ENCODE data around the genes SEMA3G, SPCS1 and NEK4.

DNA sequence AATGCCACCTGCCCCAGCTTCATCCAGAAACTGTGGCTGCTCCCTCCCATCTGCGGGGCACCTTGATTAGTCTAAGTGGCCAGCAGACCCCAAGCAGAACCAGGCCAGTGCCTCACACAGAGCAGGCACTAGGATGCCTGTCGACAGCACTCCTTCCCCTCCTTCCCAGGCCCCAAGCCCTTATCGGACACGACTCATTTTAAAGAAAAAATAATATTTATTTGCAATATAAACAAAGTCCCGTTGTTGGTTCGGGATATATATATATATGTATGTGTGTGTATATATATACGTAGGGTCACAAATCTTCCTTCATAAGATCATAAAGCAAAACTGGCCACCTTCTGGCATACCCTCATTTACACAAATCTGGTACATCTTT, 7.7 kb downstream of the DUSP7 start:
- PRO-cap, result no peak

DNA sequence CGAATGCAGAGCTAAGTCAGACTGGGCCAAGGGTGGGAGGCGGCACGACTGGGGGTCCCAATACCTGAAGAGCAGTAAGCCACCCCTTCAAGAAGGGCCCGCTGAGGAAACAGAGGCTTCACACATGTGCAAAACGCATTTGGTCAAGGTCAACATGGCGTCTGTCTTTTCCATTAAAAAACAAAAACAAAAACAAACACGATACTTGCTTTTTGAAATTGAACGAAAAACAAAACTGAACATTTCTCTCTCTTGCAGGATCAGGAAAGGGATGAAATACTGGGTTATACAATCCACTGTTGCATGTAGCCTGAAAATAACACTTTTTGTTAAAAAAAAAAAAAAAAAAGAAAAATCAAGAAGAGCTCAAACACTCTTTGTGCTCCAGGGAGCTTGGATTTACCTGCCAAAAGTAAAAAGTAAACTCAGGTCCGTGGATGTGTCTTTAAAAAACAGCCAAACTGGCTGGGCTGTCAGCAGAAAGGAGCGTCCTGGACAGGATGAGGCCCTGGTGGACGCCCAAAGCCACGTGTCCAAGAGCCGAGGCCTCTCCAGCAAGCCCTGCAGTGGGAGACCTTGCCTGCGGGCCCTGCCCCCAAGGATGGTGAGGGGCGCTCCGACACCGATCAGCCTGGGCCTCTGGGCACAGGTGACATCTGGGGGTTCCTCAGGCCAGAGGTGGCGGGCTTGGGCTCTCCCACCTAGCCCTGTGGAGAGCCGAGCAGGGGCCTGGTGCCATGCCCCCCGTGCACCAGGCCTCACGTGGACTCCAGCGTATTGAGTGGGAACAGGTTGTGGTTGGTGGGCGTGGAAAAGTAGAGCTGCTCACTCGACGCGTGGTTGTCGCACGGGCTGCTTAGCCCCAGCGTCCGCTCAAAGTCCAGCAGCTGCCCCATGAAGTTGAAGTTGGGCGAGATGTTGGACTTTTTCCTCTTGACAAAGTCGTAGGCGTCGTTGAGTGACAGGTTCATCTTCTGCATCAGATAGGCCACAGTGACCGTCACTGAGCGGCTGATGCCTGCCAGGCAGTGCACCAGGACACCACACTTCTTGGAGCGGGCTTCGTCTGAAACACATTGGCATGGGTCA, 6.0 kb downstream of the DUSP7 start:
- PRO-cap, result no peak

DNA sequence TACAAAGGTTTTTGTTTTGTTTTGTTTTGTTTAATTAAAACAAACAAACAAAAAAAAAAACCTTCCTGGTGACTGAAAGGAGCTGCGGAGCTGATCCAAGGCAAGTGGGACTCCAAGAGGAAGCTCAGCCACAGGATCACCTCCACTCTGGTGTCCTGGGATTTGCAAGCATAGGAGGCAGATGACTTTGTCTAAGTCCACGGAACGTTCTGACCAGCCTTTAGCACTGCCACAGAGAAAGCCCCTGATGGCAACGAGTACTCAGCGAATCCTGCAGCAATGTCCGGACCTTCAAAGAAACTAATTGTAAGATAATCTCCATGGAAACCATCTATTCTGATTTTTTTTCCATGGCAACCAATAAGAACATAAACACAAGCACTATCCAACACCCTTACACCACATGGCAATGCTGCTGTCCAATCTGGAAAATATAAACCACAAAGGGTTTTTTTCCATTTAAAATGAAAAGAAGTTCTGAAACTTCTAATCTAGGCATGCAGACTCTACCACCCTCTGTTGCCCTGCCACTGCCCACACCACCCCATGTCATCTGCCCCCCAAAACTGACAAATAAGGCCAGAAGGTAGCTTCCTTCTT, 44.7 kb downstream of the POC1A start:
- PRO-cap, result no peak

DNA sequence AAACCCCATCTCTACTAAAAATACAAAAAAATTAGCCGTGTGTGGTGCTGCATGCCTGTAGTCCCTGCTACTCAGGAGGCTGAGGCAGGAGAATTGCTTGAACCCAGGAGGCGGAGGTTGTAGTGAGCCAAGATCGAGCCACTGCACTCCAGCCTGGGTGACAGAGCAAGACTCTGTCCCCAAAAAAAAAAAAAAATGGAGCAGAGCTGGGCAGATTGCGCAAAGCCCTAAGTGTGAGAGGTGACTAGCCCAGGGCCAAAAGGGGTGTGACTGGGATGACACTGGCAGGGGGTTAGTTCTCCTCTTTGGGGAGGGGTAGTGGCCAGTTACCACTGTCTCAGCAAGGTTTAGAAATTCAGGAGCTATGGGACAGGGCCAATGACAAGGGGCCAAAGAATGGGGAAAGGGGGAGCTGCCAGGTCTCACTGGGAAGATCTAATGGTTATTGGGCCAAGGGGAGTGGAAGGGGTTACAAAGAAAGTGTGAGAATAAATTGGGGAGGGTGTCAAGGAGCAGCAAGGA, 19.8 kb upstream of the ALAS1 start:
- PRO-cap, result no peak

DNA sequence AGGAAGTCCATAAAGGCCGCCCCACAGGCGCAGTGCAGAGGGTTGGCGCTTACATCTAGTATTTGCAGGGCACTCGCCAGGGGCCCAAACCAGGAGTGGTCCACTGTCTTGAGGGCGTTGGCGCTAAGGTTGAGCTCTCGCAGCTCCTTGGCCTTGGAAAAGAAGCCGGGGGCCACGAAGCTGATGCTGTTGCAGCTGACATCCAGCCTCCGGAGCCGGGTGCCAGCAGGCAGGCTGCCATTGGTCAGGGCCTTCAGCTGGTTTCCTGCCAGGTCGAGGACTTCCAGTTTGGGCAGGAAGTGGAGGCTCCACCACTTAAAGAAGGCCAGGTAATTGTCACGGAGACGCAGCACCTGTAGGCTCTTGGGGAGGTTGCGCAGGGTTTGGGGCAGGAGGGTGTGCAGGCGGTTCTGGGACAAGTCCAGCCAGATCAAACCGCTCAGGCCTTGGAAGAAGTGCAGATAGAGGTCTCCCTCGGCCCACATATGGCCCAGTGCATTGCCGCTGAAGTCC, 3.4 kb downstream of the TLR9 start:
- PRO-cap, result no peak

GRCh38 chr3:52370302-52370767, 39.5 kb downstream of the BAP1 start:
- PRO-cap, result no peak

- PRO-cap, result no peak
Measured at GRCh38 chr3:52379719-52380171, 30.1 kb downstream of the BAP1 start.

DNA sequence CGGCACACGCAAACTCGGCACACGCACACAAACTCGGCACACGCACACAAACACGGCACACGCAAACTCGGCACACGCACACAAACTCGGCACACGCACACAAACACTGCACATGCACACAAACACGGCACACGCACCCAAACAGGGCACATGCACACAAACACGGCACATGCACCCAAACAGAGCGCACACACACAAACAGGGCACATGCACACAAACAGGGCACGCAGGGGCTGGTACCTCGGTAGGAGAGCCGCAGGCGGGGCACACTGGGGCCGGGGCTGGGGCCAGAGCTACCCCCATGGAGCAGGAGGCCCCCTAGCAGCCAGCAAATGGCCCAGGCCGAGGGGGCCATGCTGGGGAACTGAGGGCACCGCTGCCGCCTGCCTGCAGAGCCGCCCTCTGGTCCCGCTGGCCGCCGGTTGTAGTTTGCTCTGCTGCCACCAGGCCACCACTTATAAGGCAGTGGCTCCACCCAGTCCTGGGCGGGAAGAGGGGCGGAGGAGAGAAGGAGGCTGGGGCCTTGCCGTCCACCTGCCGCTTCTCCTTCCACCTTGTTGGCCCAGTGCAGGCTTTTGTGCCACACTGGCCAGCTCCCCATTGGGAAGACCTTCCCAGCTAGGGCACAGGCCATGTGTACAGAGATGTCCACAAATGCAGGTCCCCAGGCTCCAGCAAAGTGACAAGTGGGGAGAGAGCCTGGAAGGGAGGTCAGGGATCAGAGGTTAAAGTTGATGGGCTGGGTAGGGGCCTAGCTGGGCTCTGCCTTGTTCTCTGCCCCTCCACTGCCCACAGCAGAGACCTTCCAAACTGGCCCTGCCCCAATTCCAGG, at the start of gene SEMA3G:
Gene SEMA3G, minus strand, starts transcription at position 431 of the 832 bp plus-strand sequence.
- PRO-cap, result no peak

GRCh38 chr3:52456055-52457072, 960 bp downstream of the NISCH start:
- PRO-cap, result no peak

- PRO-cap, result no peak
Measured at GRCh38 chr3:52501385-52501767, 6.2 kb downstream of the STAB1 start.

- PRO-cap, result bidirectional peak, plus-strand start at chr3:52534009, minus-strand start at chr3:52533777
Measured at GRCh38 chr3:52533929-52534176, 196 bp upstream of the NT5DC2 start.

DNA sequence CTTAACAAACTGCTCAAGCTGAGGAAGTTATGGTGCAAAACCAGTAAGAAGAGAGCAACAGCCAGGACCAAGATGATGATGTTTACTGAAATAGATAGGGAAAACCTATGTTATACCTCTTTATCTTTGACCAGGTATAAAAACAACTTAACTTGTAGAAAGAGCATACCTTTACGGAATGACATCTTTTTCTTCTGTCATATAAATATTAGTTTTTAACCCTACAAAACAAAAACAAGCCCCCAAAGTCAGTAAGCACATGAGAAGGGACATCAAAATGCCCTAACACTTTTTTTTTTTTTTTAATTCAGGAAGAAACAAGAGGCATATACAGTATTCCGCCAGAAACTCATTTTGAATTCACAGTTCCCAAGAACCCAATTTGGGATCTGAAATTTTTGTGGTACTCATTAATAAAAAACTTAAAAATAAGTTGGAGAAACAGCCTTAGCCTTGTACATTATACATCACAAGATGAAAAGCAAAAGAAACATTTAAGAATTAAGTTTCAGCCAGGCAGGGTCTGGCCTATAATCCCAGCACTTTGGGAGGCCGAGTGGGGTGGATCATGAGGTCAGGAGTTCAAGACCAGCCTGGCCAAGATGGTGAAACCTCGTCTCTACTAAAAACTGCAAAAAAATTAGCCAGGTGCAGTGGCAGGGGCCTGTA, 5.2 kb downstream of the GLT8D1 start:
- PRO-cap, result no peak

DNA sequence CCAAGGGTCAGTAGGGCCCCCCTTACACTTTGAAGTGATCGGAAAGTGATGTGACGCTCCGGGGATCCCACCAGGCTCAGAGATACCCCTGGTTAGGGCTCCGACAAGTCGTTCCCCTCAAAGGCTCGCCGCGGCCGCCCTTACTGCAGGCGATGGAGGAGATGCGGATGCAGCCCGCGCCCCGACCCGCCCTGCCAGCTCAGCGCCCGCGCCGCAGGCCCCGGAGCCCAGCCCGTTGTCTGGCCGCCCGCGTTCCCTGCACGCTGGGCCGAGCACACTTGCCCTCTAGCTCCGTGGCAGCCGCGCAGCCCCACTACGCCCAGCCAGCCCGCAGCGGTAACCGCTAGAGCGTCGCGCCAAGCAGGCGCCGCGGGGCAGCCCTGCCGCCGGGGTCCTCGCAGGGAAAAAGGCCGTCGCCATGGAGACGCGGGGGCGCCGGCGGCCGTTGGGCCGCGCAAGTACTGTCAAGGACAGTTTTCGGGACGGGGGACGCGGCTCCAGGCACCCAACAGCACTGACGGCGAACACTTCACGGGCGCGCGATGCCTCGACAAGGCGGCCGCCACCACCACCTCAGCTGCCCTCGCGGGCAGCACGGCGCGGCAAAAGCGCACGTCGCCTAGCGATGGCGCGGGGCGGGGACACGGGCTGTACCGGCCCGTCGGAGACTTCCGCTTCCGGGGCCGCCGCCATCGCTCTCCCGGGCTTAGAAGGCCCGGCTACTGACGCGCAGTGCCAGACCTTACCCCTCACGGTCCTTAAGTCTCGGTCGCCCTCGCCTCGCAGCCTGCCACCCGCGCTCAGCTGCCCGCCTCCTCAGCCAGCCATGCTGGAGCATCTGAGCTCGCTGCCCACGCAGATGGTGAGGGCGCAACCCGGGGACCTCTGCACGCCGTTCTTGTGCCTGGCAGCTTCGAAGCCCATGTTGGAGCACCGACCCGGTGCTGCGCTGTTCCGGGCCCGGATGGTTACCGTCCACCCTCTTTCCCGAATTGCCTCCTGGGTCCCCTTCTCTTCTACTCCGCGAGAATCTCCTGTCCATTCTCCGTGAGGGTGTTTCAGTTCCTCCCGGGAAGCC, at the start of gene SPCS1:
Gene SPCS1, plus strand, starts transcription at position 686 of the 1,078 bp plus-strand sequence.
- PRO-cap, result unidirectional peak, minus-strand start at position 142 of the sequence; unidirectional peak, minus-strand start at position 287 of the sequence; bidirectional peak, plus-strand start at position 712 of the sequence, minus-strand start at position 596 of the sequence

DNA sequence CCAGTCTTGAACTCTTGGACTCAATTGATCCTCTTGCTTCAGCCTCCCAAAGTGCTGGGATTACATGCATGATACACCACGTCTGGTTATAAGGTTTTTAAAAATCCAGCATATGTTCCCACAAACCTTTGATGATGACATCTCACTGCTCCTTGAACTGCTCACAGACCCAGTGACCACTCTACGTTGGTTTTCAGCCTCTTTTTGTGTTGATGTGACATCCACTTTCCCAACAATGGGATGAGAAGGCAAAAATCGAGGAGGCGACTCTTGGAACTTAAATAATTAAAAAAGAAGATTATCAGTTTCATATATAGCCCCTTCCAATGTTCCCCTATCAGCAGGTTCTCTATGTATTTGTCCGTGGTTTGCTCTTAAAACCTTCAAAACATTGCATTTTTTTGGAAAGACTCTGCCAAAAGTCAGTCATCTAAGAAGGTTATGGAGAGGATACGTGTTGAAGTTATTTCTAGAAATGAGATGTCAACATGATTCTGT, 24.8 kb downstream of the NEK4 start:
- PRO-cap, result no peak

DNA sequence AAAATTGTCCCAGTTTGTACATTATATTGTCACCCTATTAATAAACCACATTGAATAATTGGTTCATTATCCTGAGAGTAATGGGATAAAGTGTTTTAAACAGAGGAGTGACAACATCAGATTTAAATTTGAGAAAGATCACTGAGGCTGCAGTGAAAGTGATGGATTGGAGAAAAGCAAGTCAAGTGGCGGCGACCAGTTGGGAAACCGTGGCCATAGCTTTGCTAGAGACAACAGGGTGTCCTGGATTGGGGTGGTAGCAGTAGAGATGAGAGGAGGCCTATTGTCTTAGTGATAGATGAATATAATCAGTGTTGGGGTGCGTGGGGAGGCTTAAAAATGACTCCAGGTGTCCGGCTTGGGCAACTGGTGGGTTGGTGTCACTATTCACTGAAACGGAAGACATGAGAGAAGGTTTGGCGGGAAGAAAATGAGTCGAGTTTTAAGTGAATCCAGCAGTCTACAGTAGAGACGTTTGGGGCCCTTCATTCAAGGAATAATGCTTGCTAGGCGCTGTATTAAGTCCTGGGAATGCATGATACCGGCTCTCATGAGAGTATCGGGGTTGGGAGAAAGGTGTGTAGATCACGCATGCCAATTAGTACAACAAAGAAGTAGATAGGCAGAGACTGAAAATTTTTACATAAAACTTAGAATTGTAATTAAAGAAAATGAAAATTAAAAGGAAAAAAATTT, 832 bp downstream of the NEK4 start:
- PRO-cap, result no peak

- PRO-cap, result bidirectional peak, plus-strand start at chr3:52771035, minus-strand start at chr3:52770940
Measured at GRCh38 chr3:52770456-52771757, at the start of gene NEK4. TSS of gene NEK4 (minus strand) at chr3:52770940.

DNA sequence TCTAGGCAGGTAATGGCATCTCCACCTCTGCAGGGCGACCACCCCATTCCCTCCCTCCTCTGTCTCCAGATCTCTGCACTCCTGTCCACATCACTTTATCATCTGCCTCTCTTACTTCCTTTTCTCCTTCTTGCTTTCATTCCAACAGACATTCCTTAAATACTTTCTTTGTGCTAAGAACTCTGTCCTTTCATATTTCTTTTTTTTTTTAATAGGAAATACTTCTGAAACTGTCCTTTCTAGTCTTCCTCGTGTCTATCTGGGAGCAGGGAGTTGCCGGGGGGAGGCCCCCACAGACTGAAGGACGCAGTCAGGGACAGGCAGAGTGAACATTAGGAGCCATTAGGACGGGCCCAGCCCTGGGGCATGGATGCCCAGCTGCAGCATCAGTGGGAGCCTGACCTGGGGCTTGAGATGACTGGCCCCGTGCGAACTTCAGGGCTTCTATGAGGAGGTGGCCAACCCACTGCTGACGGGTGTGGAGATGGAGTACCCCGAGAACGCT, 7.4 kb downstream of the ITIH3 start:
- PRO-cap, result no peak

DNA sequence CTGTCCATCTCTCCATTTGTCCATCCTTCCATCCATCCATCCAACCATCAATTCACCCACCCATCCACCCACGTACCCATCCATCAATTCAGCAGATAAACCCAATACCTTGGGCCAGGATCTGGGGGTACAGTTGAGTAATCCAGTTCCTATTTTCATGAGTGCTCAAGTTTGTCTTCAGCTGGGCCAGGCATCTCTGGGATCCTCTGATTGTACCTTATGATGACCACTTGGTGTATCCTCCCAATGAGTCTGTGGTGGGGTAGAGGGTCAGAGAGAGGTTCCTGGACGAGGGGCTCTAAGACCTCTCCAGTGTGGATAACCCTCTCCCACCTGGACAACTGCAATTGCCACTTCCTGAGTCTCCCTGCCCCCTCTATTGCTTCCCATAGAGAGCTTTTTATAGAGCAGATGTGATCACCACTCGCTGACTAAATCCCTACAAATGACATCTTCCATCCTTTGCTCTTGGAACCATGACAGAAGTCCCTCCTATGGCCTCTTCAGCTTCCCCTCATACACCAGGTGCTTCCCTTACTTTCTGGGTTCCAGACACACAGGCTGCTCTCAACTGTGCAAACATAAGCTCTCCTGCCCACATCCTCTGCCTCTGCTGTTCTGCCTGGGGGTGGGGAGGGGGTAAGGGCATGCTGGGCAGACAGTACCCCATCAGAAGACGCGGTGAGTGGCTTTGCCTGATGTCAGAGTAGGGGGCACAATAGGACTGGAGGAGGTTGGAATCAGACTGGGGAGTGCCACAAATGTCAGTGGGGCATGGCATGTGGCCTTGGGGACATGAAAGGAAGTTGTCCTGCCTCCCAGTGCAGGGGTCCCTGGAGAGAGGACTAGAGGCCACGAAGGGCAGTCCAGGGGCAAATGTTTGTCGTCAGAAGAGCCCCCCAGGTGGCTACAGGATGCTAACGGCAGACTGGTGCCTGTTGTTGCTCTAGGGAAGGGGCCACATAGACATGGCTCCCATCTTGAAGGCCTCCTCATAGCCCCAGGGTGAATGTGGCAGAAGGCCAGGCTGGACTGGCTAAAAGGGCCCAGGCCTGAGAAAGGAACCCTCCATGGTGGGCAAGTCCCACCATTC, 15.2 kb downstream of the ITIH3 start:
- PRO-cap, result no peak

DNA sequence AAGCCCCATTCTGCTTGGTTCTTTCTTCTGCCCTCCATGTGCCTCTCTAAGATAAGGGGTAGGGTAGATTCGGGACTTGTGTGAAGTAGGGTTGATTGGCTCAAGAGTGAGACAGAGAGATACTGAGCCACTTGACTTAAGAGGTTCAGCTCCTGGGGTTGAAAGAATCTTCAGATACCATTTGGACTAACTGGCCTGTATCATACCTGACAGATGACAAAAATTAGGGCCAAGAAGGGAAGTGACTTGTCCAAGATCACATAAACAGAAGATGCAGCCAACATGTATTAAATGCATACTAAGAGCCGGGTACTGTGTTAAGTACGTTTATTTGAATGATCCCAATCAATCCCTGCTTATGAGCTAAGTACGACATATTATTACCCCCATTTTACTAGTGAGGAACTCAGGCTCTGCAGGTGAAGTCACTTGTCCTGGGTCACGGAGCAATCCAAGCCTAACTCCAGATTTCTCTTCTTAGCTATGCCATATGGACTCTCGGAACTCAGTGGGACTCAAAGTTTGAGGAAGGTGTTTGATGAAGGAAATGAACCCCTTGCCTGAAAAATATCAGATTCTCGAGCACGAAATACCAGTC, 693 bp downstream of the RFT1 start:
- PRO-cap, result no peak

GRCh38 chr3:53162692-53163141, 1.7 kb downstream of the PRKCD start:
- PRO-cap, result no peak